Parotid gland (tissue), 1 donor: ENCODE measurements around a stretch of chr10.

DNA sequence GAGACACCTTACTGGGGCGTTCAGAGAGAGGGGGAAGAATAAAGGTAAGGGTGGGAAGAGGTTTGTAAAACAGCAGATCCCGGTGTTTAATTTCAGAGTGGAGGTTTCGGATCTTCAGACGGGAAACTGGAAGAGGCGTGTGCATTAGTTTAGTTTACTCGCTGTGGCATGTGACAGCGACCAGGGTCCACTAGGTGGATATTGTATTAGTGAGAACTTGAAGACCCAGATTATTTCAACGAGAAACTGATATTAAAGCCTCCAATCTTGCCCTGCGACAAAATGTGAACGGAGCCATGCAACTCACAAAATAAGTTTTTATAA, 2.7 kb downstream of the BAMBI start:
- PRO-cap, result no peak

DNA sequence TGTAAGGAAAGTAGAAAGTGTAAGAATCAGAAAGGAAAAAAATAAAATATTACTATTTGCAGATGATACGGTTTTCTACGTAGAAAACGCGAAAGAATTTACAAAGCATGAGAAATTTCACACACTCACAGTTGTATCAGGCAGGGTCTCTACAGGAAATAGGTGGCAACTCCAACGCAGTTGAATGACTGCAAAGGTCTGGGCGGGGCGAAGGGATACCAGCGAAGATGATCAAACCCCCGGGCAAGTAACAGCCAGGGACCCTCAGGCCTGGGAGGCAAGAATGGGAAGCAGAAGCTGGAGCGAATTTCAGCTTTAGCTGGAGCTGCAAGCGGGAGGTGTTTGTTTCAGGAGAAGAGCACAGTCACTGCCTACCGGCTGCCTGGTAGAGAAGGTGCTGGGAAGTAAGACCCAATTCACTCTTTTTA, 149.0 kb downstream of the BAMBI start:
- PRO-cap, result no peak

GRCh38 chr10:29105518-29106031, 183.3 kb upstream of the LYZL1 start:
- PRO-cap, result no peak

- PRO-cap, result no peak
Observed at GRCh38 chr10:29535207-29536135, 99.3 kb downstream of the SVIL start.

- PRO-cap, result no peak
Observed at GRCh38 chr10:29618494-29618981, 16.2 kb downstream of the SVIL start.

DNA sequence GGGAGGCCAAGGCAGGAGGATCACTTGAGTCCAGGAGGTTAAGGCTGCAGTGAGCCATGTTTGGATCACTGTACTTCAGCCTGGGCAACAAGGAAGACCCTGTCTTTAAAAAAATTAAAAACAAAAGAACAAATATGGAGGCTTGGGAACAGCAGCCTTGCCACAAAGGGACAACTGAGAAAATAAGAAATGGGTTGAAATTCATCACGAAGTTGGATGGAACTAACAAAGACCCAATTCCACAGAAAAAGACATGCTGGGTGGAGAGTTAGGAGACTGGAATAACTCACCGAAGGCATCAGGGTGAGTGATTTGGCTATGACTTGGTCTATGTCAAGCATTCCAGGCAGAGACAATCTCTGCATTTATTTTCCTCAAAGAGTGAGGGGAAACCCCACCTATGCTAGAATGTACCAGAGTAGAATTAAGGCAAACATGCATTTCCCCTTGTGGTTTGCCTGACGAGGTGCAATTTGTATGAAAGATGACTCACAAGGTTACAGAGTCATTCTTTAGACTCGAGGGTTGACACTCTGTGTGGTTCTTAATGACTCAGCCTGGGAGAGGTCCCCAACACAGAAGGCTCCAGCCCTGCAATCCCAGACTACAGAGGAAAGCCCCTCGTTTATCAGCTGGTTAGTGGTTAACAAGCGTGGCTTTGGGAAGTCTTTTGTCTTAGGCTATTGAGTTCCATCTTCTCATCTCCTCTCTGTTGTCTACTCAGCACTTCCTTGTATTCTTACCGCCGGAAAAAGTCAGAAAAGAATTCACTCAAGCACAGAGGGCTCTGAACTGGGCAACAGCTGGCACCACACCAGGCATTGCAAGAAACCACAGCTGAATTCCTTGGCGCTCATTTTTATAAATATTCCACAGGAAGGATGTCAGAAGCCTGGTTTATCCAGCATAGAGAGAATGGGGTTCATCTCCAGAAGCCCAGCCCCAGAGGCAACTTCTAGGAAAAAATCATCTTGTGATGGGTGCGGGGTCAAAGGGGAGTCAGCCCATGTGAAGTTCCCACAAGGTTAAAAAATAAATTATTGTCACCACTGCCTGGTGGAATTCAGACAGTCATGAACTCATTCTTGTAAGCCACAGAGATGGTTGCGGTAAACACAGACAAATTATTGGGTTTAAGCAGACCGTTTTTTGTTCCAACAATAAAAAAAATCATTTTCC, 24.3 kb upstream of the SVIL start:
- PRO-cap, result unidirectional peak, plus-strand start at position 508 of the sequence; unidirectional peak, plus-strand start at position 547 of the sequence

- PRO-cap, result bidirectional peak, plus-strand start at chr10:29895719, minus-strand start at chr10:29895569
Observed at GRCh38 chr10:29895454-29896050, 163.8 kb downstream of the JCAD start.

- PRO-cap, result no peak
Observed at GRCh38 chr10:30442668-30443255, 8.8 kb downstream of the MAP3K8 start.

- PRO-cap, result no peak
Observed at GRCh38 chr10:30819610-30819963, 190.0 kb upstream of the LYZL2 start.

GRCh38 chr10:30919874-30920922, 111.5 kb downstream of the ZNF438 start:
- PRO-cap, result no peak

- PRO-cap, result no peak
Observed at GRCh38 chr10:31341103-31341949, 22.3 kb downstream of the ZEB1 start.

DNA sequence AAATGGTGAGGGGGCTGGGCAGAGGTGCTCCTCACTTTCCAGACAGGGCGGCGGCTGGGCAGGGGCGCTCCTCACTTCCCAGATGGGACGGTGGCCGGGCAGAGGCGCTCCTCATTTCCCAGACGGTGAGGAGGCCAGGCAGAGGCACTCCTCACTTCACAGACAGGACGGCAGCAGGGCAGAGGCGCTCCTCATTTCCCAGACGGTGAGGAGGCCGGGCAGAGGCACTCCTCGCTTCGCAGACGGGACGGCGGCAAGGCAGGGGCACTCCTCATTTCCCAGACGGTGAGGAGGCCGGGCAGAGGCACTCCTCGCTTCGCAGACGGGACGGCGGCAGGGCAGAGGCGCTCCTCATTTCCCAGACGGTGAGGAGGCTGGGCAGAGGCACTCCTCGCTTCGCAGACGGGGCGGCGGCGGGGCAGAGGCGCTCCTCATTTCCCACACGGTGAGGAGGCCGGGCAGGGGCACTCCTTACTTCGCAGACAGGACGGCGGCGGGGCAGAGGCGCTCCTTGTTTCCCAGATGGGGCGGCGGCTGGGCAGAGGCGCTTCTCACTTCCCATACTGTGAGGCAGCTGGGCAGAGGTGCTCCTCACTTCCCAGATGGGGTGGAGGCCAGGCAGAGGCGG, 42.7 kb downstream of the ZEB1 start:
- PRO-cap, result no peak

DNA sequence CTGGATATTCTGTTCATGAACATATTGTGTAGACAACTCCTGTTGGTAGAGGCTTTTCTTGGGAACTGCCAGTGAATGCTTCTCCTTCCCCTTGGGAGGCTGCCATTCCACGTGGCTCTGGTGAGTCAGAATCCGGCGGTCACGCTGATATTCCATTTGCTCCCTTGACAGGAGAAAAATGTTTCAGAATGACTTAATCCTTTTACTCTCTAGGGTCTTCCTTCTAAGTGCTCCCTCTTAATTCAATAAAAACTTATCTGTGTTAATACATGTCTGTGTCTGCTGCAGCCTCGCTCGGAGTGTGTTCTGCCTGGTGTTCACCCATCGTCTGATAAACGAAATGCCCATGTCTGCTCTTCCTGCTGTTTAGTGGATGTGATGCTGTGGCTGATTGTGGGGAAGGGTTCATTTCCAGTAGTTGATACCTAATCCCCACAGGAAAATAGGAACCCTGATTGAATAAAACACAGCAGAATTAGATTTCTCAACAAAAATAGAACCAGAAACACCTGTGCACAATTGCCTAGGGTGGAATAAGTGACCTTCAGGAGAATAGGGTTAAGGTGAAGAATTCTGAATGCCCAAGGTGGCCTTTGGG, 278.5 kb downstream of the ARHGAP12 start:
- PRO-cap, result no peak

- PRO-cap, result no peak
Observed at GRCh38 chr10:31759023-31759660, 169.5 kb downstream of the ARHGAP12 start.

DNA sequence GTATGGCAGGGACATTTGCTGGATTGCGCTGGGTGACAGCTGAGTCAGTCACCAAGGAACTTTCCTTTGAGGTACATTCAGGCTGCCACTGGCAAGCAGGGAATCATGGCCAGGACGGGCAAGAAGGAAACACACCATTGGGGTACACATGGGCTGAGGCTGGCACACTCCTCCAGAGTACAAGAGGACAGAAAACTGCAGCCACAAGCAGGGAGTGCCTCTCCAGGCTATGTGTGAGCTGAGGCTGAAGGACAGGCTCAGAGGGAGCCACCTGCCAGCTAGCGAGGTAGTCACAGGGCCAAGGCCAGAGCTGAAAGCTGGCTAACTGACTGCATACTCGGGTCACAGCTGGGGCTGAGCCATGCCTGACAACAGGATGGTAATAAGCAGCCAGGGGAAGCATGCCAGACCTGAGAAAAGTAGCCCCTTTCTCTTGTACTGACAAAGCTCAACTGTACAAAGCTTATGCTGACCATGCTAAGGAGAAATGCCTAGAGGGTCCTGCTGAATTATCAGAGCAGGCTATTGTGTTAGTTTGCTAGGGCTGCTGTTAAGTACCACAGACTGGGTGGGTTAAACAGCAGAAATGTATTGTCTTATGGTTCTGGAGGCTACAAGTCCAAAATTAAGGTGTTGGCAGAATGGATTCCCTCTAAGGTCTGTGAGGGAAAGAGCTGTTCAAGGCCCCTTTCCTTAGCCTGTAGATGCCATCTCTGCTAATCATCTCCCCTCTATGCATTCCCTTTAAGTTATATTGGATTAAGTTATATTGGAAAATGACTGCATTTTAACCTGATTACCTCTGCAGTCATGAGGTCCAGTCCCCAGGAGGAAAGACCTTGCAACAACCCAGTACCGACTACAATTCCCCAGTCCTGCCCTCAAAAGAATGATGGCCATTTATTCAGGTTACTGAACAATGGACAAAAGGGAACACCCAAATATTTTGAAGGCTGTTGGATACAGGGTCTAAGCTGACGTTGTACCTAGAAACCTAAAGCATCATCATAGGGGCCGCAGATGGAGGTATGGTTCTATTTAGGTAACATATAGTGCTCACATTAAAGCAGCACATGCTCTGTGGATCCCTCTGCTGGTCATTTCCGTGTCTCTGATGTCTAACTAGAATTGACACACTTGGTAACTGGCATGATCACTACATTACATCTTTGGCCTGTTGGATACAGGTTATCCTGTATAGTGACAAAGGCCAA, 51.7 kb downstream of the KIF5B start:
- PRO-cap, result no peak

DNA sequence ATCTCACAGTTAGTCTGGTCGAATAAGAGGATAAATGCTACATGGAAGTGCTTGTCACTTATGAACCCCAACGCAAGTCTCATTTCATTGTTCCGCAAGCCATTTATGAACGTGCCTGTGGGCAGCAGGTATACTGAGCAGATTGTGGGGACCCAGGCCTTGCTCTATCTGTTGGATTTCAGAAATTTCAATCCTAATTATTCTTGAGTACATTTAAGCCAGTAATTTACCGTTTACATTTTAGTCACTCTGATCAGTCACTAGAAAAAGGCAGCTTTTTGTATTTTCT, 80.7 kb downstream of the EPC1 start:
- PRO-cap, result no peak

DNA sequence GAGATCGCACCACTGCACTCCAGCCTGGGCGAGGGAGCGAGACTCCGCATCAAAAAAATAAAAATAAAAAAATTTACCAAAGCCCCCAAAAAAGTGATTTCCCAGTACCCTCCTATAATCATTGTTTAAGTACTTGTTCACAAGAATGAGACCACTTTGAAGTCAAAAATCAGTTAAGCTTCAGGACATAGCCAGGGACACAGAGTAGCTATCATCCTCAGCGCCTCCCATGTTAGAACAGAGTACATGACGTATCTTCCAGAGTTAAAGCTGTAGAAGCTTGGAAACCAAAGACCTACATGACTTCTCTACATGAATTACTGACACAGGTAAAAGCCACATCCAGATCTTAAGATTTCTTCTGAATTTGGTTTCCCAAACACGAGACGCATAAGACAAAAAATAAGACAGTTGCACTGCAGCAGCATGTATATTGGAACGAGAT, 10.0 kb upstream of the EPC1 start:
- PRO-cap, result no peak

DNA sequence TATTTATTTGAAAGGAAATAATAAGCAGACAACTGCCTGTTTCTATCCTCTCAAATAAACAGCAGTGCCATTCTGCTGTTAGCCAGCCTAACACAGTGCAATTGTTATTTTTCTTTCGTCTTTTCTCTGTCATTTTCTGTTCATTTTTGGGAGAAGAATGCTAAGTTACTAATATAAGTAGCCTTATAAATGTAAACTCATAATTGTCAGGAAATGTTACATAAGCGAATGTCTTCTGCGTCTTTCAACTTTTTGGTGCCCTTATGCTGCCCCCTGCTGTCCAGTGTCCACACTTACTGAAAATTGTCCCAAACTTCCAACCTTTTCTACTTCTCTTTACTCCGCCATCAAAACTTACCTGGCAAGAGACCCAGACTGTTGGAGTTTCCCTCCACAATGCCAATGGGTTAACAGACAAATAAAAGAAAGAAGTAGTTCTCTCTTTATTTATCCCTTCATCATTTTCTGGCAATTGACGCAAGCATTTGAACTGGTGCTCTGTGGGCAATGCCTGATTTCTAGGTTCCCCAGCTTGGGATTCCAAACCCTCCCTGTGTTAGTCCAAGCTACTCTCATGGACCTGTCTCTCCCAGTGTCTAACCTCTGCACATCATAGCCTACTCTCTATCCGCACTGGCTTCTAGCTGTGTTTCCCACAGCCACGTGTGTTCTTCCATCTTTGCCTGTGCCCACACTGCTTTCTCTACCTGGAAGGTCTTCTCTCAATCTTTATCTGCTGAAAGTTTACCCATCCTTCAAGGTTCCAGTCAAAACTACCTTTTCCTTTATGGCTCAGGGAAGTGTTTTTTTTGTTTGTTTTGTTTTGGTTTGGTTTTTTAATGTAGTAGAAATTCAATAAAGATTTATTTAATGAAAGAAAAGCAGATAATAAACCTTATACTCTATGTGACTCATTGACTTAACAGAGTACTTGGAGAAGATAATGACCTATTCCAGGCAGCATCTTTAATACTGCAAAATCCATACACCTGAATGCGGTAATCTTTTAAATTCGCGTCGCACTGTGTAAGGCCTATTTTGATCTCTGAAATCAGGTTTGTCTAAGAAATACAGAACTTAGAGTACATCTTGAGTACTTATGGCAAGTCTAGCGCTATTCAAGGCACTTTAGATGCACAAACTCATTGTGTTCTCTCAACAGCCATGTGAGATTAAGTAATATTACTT, 21.2 kb upstream of the EPC1 start:
- PRO-cap, result no peak

DNA sequence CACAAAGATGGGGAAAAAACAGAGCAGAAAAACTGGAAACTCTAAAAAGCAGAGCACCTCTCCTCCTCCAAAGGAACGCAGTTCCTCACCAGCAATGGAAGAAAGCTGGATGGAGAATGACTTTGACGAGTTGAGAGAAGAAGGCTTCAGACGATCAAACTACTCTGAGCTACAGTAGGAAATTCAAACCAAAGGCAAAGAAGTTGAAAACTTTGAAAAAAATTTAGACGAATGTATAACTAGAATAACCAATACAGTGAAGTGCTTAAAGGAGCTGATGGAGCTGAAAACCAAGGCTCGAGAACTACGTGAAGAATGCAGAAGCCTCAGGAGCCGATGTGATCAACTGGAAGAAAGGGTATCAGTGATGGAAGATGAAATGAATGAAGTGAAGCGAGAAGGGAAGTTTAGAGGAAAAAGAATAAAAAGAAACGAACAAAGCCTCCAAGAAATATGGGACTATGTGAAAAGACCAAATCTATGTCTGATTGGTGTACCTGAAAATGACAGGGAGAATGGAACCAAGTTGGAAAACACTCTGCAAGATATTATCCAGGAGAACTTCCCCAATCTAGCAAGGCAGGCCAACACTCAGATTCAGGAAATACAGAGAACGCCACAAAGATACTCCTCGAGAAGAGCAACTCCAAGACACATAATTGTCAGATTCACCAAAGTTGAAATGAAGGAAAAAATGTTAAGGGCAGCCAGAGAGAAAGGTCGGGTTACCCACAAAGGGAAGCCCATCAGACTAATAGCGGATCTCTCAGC, 114.0 kb downstream of the CCDC7 start:
- PRO-cap, result no peak

- PRO-cap, result no peak
Observed at GRCh38 chr10:32788362-32788581, 169.8 kb downstream of the ITGB1 start.